Ishikawa (cell line): ENCODE measurements around a stretch of chr21.

GRCh38 chr21:44907212-44907586, 13.5 kb downstream of the ITGB2 start:
- RRBS, result no CpG with 5 or more reads among the region's 6 CpGs

- RRBS, result 60% methylated on average over 16 of the region's 50 CpGs
Observed at GRCh38 chr21:44947825-44948513, 8.1 kb downstream of the SLX9 start.

DNA sequence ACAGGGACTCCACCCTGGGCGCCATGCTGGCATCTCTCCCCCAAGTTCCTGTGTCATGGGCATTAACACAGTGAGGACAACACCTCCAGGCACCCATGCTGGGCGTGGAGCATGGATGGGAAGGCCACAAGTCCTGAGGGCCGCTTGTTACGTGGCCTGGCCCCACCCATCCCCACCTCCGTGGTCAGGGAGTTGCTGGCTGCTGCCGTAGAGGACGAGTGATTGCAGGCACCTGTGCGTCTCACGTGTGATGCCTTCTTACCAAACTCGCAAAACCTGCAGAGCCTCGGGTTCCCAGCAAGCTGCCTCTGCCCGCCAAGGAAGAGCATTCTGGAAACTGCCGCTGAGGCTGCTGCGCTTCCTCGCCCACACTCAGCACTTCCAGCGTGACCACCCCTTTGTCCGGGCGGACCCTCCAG, 60.3 kb downstream of the SLX9 start:
- RRBS, result 58% methylated on average over 2 of the region's 18 CpGs

GRCh38 chr21:45004398-45004951, 64.6 kb downstream of the SLX9 start:
- RRBS, result 94% methylated on average over 7 of the region's 31 CpGs

DNA sequence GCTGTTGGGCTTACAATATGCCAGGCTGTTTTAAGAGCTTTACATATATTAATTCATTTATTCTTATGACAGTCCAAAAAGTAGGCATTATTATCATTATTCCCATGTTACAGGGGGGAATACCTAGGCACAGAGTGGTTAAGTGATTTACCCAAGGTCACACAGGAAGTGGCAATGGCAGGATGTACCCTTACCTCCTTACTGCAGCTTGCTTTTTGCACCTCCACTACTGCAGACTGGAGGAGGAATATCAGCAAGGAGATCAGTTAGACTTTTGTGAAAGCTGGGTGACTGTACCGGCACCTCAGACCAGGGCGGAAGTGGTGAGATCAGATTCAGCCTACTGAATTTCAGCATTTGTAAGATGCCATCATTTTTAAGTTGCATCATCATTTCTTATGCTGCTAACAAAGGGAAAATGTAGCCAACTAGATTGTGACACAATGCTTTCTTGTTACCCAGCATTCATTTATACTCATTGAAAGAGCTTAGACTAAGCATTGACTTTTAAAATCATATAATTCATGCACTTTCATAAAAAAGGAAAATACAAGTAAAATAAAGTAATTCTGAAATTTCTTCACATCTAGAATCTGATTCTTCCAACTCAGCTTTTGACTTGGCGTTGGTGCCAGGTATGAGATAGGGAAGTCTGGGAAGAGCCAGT, 4.6 kb downstream of the ADARB1 start:
- RRBS, result no CpG with 5 or more reads among the region's 3 CpGs

DNA sequence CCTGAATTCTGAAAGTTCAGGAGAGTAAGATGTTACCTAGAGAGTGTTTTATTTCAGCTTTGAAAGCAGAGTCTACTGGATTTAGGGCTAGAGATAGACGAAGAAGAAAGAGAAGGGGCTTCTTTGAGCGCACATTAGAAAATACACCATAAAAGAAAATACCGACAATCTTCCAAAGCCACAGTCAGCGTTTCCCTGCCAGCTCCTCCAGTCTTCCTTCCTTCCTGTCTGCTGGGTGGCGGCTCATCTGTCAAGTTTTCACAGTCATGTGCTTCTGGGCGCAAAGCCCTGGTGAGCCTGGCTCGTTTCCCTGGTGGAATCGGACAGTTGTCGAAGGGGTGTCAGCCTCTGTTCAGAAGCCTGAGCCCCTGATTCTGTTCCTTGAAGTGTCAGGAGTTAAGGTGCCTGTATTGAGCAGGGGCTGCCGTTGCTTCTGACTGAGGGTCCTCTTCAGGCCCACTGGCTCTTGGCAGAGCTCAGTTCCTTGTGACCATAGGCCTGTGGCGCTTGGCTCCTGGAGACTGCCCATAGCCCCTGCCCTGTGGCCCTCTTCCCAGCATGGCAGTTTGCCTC, 58.5 kb downstream of the ADARB1 start:
- RRBS, result no CpG with 5 or more reads among the region's 11 CpGs

- RRBS, result no CpG with 5 or more reads among the region's 4 CpGs
Observed at GRCh38 chr21:45264005-45264364, 23.7 kb downstream of the POFUT2 start.

DNA sequence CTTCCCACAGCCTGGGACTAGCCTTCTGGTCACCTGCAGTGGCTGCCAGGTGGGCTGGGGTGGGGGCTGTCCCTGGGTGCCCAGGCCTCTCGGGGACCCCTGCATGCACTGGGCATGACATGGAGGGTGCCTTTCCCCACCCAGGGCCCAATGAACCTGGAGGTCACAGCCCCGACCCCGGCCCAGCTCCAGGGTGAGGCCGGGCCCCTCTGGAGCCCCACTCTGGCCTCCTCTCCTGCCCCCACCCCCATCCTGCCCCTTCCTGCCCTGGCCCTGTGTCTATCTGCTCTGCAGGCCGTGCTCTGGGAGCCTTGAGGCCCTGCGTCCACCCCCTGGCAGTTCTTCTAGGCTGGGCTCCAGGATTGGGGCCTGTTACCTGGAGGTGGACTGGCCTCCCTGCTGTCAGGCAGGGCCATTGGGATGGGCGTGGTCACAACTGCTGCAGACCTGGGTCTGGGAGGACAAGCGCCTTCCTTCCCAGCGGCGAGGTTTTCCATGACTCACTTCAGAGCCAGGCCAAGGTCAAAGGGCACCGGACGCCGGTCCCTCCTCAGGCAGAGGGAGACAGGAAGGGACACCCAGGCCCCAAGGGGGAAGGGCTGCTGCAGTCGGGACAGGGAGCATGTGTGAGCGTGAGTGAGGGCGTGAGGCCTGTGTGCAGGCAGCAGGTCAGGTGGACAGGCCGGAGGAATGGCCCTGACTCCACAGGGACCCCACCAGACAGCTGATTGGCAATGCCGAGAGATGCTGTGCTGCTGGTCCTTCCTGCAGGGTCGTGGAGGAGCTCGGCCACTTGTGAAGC, 31.0 kb upstream of the POFUT2 start:
- RRBS, result no CpG with 5 or more reads among the region's 20 CpGs

DNA sequence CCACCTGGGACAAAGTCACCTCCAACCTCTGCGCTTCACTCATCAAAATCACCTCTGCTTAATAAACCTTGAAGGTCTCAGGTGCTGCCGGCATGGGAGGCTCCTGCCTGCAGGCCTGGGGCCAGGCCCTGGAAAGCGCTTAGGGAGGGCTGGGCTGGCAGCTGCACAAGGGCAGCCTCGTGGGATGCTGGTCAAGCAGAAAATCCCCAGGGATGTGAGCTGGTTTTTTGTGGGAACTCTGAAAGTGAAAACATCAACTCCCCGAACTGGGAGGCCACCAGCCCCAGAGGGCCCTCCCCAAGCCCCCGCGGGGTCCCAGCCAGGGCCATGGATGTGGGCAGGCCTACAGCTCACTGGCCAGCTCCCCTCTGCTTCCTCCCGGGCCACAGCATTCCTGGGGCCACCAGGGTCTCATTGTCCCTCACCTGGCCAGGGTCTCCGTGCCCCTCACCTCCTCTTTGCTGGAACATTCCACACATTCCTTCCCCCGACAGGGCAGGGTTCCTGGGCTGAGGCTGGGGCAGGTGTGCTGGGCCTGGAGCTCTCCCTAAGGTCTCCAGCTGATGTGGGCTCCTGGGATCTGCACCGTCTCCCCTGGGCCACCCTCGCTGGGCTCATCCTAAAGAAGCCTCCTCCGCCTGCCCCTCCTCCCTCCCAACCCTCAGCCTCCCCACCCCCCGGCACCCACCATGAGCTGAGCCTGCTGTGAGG, 35.9 kb upstream of the POFUT2 start:
- RRBS, result 87% methylated on average over 1 of the region's 14 CpGs

- RRBS, result 20% methylated on average over 10 of the region's 35 CpGs
Observed at GRCh38 chr21:45364135-45365056, 40.6 kb upstream of the COL18A1 start.

- RRBS, result no CpG with 5 or more reads among the region's 26 CpGs
Observed at GRCh38 chr21:45366734-45367650, 38.0 kb upstream of the COL18A1 start.

DNA sequence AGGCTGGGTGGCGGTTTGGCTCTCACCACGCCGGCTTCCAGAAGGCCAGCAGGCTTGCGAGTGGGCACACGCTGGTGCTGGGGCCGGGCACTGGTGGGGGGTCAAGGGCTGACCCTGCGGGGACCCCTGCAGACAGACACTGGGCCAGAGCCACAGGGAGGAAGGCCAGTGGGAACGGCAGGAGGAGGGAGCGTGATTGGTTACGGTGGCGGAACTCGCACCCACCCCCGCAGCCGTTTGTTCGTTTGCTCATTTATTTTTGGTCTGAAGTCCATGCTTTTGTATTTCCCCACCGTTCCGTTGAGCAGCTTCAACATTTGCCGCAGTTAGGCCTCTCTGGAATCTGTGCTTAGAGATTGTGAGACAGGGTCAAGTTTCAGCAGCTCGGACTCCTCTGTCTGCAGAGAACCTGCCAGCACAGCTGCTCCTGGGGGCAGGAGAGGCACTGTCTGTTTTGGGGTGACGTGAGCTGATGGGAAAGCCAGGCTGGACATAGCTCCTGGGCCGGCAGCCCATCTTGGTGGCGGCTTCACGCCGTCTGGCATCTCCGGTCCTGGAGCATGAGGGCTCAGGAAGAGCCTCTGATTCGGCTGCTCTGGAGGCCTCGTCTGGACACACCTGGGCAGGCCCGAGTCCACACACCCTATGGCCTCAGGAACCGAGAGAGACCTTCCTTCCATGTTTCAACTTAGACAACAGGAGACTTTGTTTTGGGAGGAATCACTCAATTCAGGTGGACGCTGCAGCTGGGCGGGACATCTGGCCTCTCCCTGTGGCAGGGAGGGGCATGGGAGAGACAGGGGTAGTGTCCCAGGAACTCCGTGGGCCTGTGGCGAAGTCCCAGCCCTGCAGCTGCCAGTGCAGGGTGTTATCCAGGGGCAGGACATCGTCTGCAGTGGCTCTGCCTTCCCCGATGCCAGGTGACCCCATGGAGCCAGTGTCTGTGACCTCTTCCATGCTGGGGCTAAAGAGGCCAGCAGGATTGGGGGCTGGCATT, 5.7 kb downstream of the COL18A1 start:
- RRBS, result 20% methylated on average over 9 of the region's 35 CpGs

DNA sequence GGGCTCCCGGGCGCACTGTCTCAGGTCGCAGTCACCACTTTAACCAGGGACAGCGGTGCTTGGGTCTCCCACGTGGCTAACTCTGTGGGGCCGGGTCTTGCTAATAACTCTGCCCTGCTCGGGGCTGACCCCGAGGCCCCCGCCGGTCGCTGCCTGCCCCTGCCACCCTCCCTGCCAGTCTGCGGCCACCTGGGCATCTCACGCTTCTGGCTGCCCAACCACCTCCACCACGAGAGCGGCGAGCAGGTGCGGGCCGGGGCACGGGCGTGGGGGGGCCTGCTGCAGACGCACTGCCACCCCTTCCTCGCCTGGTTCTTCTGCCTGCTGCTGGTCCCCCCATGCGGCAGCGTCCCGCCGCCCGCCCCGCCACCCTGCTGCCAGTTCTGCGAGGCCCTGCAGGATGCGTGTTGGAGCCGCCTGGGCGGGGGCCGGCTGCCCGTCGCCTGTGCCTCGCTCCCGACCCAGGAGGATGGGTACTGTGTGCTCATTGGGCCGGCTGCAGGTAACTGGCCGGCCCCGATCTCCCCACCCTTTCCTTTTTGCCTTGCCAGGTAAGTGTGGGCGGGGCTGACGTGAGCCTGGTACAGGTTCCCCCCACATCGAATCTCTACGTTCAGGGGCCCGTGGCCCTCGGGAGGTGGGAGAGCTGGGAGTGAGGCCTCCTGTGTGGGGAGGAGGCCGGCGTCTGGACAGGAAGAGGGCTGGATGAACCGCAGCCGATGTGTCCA, 51.6 kb downstream of the COL18A1 start:
- RRBS, result 96% methylated on average over 15 of the region's 50 CpGs

DNA sequence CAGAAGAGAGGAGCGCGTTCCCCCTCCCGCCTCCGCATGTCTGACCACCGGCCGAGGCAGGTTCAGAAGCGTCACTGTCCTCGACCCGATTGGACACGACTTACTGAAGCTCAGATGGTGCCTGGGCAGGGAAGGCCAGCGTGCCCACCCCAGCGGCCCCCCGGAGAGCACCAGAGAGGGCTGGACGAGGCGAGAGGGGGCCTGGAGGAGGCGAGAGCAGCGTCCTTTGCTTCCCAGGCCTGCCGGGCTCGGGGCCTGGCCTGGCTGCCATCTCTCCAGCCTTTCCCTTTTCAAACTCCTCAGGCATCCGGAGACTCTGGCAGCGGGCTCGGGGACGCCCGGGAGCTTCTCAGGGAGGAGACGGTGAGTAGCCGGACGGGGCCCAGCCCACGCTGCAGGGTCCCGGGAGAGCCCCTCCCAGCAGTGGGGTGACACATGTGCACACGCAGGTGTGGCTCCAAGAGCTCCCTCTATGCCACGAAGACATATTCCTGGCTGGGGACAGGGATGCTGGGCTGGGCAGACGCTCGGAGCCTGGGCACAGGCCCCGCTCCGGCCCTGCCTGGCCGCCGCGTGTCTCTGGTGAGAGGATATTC, 67.0 kb downstream of the SLC19A1 start:
- RRBS, result 94% methylated on average over 17 of the region's 38 CpGs

DNA sequence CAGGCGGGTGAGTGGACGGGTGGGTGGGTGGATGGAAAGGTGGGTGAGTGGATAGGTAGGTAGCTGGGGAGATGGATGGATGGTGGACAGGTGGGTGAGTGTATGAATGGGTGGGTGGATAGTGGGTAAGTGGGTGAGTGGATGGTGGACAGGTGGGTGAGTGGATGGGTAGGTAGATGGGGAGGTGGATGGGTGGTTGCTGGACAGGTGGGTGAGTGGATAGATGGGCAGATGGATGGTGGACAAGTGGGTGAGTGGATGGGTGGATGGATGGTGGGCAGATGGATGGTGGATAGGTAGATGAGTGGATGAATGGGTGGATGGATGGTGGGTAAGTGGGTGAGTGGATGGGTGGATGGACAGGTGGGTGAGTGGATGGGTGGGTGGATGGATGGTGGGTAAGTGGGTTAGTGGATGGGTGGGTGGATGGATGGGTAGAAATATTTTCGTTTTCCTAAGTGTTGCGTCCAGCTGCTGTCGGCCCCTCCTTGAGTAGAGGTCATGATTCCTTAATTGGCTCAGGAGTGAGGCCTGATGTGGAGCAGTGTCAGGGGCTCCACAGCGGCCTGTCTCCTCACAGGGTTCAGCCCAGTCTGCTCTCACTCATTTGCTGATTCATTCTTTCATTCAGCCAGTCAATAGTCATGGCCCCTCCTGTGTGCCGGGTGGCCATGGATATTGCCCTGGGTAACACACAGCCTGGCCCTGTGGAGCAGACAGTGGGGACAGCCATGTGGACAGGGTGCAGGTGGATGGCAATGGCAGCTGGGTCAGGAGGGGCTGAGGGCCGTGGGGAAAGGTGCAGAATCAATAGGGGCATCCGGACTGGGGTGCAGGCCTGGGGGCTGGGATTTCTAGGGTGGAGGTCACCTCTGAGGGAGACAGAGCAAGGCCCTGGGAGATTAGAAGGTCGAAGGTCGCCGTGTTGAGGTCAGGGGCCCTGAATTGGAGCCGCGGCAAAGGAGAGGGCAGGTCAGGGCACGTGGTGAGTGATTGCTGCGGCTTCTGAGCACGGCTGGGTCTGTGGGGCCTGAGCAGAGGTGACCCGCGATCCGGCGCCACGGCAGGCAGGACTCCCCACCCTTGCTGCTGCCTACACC, 33.8 kb downstream of the SLC19A1 start:
- RRBS, result no CpG with 5 or more reads among the region's 22 CpGs

- RRBS, result 3% methylated on average over 10 of the region's 24 CpGs
Observed at GRCh38 chr21:45512956-45514031, 28.9 kb downstream of the SLC19A1 start.

GRCh38 chr21:45525213-45525803, 16.9 kb downstream of the SLC19A1 start:
- RRBS, result no CpG with 5 or more reads among the region's 21 CpGs

DNA sequence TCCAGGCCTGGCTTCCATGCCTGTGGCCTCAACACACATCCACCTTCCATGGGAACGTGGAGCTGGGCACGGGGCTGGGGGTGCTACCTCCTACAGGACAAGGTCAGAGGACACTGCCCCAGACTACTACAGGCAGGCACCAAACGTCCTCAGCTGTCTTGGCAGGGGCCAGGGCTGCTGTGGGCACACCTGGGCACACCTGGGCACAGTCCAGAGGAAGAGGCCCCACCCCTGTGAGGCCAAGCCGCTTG, 9.1 kb downstream of the SLC19A1 start:
- RRBS, result no CpG with 5 or more reads among the region's 4 CpGs

DNA sequence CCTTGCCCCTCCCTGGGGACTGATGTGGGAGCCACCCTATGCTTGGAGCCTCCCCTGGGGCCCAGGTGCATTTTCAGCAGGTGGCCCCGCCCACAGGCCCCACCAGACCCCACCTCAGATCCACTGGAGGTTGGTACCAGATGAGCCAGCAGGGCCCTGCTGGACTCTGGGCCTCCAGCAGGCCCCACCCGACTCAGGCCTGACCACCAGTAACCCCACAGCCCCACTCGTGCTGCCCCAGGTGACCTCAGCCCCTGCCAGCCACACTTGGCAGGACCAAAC, 8.8 kb downstream of the SLC19A1 start:
- RRBS, result no CpG with 5 or more reads among the region's 3 CpGs

- RRBS, result 2% methylated on average over 23 of the region's 62 CpGs
Observed at GRCh38 chr21:45541400-45542247, 616 bp downstream of the SLC19A1 start.